ENCODE measurements around the gene VRK1.

DNA sequence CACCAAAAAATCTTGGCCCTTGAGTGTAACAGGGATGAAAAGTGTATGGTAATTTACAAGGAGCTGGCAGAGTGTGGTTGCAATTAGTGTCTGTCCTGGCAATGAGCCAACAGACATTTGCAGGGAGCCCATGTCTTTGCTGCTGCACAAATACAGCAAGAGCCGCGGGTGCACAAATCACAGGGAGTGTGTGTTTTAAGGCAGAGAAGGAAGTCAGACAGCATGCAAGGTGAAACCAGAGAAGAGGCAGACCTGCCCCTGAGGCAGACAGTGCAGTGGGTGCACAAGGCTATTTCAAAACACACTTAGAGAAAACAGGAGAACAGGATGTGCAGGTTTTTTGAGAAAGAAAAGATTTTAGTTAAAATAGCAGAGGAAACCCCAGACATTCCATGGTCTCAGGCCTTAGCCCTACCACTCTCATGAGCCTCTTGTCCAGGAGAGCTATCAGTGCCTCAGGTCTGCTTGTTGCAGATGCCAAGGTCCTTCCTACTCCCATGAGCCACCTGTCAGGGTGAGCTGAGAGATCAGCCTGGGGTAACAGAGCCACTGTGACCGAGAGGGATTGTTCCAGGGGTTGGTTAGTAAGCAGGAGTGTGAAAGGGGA lies 78.0 kb downstream of the C14orf132 start:
- PRO-cap, 3 experiments: peak in 1 of 3 experiments; most common plus-strand start position 216 of the sequence (in 1)

GRCh38 chr14:96797006-96797577 lies at the start of gene VRK1:
VRK1 (plus strand) TSS chr14:96797382.
- PRO-cap, 3 experiments: peak in 3 of 3 experiments; most common plus-strand start chr14:96797359 (in 2); most common minus-strand start chr14:96797203 (in 1)

GRCh38 chr14:96797578-96798323 lies 569 bp downstream of the VRK1 start:
- PRO-cap, 3 experiments: no peak in any of the 3 experiments

- PRO-cap, 3 experiments: no peak in any of the 3 experiments
Observed at GRCh38 chr14:96962160-96962880, 165.1 kb downstream of the VRK1 start.

DNA sequence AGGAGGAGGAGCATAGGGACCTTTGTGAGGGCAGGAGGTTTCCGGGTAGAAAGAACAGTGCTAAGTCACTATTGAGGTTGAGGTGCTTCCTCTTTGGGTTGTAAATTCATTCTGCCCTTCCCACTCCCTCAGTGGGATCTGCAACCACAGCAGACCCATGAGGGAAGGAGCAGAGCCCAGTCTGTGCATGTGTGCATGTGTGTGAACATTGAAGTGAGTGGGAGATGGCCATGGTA lies 909.7 kb downstream of the VRK1 start:
- PRO-cap, 3 experiments: no peak in any of the 3 experiments

GRCh38 chr14:97709475-97710176 lies 912.4 kb downstream of the VRK1 start:
- PRO-cap, 3 experiments: peak in 1 of 3 experiments; most common plus-strand start chr14:97709900 (in 1); most common minus-strand start chr14:97709720 (in 1)

DNA sequence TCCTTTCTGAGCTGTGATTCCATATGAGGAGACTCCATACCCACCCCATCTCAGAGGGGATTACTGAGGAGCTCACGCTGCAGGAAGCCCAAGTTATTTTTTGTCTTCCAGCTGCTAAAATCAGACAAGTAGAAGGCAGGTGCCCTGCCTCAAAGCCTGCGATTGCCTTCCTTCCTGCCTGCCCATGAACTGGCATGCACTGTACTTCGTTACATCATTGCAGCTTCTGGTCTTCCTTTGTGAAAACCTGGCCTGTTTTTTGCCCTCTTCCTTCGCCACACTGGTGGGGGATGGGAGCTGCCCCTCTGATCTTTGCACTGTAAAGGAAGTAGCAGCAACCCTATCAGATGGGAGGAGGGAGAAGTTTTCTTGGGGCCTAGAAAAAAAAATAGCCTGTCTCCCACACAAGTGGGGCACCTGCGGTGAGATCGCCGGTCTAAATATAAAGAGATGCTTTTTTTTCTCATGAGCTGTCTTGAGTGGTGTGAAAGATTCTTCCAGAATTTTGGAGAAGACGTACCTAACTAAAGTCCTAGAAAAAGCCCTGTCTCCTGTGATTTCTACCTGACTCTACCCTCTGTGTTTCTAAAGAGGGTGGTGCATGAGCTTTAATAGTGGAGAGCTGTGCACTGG lies 1098.6 kb downstream of the BCL11B start:
- PRO-cap, 3 experiments: no peak in any of the 3 experiments

DNA sequence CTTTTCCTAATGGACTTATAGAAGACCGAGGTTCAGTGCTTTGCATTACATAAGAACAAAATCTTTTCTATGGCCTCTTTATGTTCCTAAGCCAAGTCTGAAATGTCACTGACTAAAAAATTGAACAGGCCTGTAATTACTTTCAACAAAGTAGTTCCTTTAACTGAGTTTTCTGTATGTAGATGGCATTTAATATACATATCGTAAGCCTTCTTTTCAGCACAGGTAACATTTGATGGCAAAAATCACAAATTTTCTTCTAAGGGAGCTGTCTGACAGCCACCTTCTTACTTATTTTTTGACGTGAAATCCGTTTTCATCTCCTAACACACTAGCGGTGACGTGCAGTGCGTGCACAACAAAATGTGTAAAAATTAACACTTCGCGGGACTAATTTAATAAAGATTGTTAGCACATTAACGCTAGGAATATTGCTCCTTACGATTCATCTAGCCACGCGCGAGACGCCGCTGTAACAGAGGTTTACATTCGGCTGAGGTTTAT lies 31.6 kb downstream of the BCL11B start:
- PRO-cap, 3 experiments: no peak in any of the 3 experiments

DNA sequence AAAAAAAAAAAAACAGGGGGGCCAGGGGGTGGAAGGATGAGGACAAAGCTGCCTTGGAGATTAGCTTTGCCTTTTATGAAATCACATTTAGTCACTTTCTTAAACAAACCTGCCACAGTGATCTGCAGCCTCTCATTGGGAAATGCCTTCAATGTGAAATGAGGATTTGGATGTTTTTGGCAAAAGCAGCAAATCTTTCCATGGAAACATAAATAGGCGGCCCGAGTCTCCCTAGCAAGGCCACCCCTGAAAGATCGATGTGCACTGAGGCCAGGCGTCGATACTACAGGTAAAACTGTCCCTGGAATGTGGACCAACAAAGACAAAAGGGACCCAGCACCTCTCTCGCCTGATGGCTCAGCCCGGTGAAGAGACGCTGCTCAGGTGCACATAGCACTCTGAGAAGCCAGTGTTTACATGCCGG lies 16.6 kb downstream of the BCL11B start:
- PRO-cap, 3 experiments: no peak in any of the 3 experiments

DNA sequence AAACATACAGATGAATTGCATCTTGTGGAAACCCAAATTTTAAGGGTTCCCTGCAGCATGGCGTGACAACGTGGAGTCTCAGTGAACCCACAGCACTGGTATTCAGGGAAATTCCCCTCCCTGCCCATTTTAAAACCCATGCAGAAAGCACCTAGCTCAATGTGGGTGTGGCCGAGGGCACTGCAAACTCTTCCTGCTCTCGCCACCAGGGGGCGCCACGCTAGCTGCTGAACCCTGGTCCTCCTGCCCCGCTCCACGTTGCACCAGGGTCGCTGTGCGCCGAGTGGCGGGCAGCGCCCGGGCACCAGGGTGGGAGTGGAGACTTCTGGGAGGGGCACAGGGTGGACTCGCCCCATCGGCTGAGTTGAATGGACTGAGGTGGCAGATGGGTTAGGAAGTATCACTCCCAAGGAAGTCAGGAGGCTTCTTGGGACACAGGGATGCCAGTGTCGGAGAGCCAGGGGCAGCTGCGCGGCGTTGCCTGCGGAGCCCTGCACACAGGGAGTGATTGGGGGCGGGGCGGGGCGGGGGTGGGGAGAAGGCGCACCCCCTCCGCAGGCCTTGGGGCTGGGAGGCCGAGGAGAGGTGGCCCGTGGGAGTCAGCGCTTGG lies 48.1 kb upstream of the BCL11B start:
- PRO-cap, 3 experiments: no peak in any of the 3 experiments

GRCh38 chr14:99564335-99565029 lies 39.5 kb downstream of the CCDC85C start:
- PRO-cap, 3 experiments: no peak in any of the 3 experiments

DNA sequence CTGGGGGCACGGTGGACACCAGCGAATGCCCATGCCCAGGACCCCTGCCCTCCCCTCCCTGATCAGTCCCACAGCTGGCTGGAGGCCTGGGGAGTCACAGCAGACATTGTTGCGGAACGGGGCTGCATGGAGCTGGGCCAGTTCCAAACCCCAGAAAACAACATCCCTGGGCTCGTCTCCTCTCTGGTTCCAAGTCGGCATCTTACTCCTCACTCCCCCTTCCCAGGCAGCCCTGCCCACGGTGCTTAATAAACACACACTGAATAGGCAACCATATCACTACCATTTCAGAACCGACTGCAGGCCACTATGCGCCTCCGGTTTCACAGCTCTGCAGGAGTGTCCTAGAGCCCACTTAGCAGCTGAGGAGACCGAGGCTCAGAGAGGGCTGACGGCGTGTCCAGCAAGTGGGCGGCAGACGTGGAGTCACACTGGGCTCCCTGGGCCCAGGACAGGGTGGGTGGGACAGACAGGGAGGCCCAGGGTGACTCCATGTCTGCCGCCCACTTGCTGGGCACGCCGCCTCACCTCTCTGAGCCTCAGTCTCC lies 27.0 kb downstream of the CCDC85C start:
- PRO-cap, 3 experiments: no peak in any of the 3 experiments

- PRO-cap, 3 experiments: no peak in any of the 3 experiments
Observed at GRCh38 chr14:99596625-99597327, 7.2 kb downstream of the CCDC85C start.

- PRO-cap, 3 experiments: no peak in any of the 3 experiments
Observed at GRCh38 chr14:99603129-99603795, 745 bp downstream of the CCDC85C start.

DNA sequence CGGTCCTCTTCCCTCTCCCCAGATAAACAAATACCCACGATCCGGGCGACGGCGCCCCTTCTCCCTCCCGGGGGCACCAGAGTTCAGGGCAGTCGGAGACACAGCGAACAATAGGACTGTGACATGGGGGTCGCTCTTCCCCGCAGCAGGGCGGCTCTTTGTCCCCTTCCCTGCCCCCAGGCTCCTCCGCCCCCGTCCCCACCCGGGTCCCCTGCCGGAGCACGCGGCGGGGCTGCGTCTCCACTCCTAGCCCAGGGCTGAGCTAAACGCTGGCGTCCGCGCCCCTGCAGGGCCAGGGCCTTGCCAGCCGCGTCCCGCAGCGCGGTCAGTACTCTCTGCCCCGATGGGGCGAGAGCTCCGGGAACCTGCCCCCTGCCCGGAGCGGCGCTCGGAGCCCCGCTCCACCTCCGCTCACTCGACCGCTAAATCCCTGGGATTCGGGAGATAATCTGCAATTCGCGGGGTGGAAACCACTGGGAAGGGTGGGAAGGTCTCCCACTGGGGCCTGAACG lies 767 bp upstream of the CCDC85C start:
- PRO-cap, 3 experiments: peak in 1 of 3 experiments; most common plus-strand start position 328 of the sequence (in 1); most common minus-strand start position 337 of the sequence (in 1)

DNA sequence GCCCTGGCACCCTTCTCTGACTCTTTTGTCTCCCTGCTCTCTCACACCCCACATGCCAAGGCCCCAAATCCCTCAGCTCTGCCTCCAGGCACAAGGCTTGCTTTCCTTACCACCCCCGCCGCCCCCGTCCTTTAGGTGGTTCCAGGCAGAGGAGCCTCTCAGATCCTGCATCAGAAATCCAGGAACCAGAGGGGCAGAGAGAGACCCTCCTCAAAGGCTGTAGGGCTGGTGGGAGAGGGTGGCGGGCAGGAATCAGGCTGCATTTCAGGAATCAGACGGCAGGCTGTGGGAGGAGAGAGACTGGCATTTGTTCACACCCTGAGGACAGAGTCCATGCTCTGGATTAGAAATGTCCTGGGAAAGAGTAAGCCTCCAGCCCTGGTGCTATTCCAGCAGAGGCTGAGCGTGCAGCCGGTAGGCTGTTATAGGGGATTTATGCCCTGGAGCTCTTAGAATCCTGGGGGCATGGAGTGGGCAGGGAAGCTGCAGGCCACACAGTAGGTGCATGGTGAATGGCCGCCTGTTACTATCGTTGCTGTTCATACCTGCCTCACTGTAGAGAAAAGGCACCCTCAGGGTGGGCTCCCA lies 12.3 kb upstream of the CYP46A1 start:
- PRO-cap, 3 experiments: no peak in any of the 3 experiments

DNA sequence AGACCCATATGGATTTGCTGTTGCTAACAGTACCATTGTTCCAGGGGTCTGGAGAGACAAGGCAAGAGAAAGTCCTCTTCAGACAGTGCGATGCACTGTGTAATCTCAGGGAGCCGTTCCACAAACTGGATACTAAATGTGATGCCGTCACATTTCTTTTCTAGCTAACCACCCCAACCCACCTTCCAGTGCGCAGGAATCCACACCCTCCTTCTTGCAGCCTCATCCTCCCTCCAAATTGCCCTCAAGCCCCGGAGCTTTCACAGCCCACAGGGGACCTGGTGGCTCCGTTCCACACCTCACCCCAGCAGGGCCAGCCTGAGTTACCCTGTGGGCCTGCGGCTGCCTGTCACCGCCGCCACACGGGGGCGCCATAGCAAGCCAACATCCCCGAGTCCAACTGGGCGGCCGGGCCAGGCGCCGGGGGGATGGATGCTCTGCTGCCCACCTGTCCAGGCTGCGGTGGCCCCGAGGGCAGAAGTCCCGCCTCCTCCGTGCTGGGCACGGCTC lies 1.5 kb upstream of the CYP46A1 start:
- PRO-cap, 3 experiments: peak in 1 of 3 experiments; most common plus-strand start position 393 of the sequence (in 1)

- PRO-cap, 3 experiments: no peak in any of the 3 experiments
Observed at GRCh38 chr14:99730482-99730975, 46.4 kb downstream of the CYP46A1 start.

- PRO-cap, 3 experiments: no peak in any of the 3 experiments
Observed at GRCh38 chr14:99772870-99773414, 20.3 kb upstream of the EML1 start.

DNA sequence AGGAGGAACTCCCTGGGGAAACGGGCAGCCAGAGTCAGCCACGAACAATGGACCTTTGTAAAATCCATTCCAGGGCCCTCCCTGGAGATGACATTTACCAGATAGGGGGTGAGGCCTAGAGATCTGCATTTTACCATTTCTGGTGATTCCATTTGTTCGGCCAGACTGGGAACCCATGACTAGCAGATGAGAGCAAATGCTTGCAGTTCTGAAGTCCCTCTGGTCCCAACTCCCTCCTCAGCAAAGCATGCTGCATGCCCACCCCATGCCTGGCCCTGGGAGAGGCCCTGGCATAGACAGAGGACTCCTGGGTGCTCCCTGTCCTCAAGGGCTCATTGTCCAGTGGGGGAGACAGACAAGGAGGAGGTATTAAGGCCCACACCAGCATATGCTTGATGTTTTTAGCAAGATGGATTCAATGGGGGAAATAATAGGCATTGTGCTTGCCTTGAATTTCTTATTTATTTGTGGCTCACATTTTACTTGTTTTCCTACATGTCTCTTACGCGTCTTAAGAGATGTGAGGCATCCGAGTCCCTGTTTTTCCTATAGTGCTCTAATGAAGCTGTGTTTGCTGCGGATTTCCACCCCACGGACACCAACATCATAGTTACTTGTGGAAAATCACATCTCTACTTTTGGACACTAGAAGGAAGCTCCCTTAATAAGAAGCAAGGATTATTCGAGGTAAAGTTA lies 115.7 kb downstream of the EML1 start:
- PRO-cap, 3 experiments: no peak in any of the 3 experiments

All from Metastatic Breast Carcinoma in the Ovary (tissue), 3 donors.